Subcutaneous preadipocyte (primary cell): ENCODE measurements around a stretch of chr1.

DNA sequence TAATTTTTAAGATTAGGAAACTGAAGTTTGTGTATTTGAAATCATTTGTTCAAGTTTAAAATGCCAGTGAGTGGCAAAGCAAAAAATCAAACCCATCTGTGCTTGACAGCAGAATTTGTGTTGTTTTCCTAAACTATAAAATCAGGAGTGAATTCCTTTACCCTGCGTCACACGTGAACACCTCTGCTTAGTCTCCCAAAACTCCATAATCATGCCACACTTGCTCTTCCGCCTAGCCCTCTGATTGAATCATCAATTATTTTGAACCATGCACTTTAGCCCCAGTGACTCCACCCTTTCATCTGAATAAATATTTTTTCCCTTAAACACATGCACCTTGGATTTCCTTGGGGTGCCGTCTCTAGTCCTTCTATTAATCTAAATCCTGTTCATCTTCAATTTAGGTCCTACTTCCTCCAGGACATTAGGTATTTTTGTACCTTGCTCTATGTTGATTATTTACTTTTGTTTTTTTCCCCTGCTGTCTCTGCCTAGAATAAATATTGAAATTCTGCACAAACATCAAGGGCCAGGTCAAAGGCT lies 9.7 kb upstream of the CYP2J2 start:
- CAGE, long polyA plus RNA, result no peak

GRCh38 chr1:59967096-59967725 lies 40.6 kb upstream of the CYP2J2 start:
- CAGE, long polyA plus RNA, result no peak

DNA sequence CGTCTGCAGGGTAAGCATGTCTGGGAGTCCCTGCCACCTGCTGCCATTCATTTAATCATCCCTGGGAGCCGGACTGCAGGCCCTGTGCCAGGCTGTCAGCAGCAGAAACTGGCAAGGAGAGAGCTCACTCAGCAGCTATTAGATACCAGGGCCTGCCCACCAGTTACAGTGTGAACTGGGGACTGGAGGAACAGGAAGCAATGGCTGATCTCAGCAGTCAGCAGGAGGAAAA lies 75.7 kb upstream of the C1orf87 start:
- CAGE, long polyA plus RNA, result no peak

- CAGE, long polyA plus RNA, result no peak
These were observed 442.5 kb upstream of the NFIA start for GRCh38 chr1:60639702-60640400.

- CAGE, long polyA plus RNA, result no peak
These were observed 98.0 kb upstream of the NFIA start for GRCh38 chr1:60984337-60984707.

- CAGE, long polyA plus RNA, result no peak
These were observed 92.6 kb upstream of the NFIA start for GRCh38 chr1:60989797-60990211.

DNA sequence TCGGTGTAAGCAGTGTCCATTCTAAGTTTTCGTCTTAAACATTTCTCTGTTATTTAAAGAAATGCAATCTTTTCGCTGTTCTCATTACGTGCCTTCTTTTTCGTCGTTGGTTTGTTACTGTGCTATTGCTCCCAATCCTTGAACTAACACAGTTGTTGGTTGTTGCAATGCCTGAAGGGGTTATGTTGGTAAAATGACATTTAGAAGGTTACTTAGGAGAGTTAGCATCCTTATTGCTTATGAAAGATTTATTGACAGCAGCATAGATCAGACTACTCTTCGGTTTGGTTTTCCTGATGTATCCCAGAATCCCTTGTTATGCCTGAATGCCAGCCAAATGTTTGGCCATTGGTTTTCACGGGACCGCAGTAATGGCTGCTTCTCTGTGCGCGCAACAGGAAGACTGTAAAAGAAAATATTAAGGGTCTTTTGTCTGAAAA lies 8.1 kb downstream of the NFIA start:
- CAGE, long polyA plus RNA, result no peak

DNA sequence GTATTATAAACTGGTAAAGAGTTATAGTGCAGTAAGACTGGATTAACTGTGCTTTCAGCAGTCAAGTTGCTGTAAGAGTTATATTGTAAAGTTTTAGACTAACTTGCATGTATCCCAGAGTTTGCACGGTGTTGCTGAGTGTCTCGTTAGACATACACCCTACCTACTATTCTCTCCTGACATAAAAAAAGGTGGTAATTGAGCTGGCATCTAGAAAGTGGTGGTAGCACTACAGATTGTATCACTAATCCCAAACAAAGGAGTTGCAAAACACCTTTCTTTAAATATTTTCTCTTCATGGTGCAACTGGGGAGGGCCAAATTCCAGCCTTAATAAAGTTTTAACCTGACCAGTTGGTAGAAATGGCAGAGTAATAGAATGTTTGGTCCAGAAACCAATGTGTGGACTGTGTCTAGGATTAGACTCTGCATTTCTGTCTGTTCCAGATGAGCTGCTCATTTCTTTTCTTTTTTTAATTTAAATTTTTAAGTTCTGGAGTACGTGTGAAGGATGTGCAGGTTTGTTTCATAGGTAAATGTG lies 40.0 kb downstream of the NFIA start:
- CAGE, long polyA plus RNA, result no peak

GRCh38 chr1:61123218-61123834 lies 41.0 kb downstream of the NFIA start:
- CAGE, long polyA plus RNA, result no peak

DNA sequence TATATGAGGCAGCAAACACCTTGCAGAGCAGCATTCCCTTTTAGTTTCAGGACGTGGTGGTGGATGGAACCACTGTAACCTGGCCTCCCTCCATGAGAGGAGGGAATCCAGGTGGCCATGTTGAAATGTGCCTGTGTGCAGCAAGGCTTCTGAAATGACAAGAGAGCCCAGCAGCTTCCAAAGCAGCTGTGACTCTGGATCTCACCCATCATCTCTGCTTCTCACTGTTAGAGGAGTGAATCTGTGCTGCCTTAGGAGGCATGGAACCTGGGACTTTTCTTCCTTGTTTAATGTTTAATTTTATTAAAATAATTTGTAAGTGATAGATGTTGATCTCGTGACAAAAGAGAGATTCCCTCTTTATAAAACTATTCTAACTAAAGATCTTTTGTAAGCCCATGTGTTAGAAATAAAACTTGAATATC lies 42.4 kb downstream of the NFIA start:
- CAGE, long polyA plus RNA, result no peak

- CAGE, long polyA plus RNA, result no peak
These were observed 91.4 kb downstream of the NFIA start for GRCh38 chr1:61173769-61174186.

DNA sequence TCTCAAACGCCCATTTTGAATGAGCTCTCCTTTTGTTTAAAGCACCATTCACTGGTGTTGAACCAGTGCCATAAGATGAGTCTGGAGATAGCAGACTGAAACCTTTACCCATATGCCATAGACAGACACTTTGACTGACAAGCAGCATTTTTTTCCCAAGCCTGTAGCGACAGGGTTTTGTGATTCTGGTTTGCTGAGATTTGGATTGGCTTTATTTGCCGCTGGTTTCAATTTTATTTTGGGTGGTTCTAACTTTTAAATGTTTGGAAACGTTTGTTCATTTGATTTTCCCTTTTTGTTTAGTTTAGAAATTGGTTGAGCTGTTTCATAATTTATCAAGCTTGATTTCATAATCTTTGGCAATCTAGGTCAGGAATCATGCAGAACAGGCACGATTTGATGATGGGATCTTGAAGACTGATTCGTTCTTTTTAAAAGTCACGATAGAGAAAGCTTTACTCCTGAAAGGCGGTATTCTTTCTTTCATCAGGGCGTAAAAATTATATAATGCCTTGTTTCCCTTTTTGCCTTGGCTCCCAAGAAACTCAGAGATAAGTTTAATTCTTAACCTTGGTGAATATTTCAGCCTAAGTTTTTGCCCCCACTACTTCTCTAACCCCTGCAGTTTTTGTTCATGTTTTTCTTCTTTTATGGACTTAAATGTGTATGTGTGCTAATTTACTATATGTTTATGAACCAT lies 144.8 kb downstream of the NFIA start:
- CAGE, long polyA plus RNA, result no peak

DNA sequence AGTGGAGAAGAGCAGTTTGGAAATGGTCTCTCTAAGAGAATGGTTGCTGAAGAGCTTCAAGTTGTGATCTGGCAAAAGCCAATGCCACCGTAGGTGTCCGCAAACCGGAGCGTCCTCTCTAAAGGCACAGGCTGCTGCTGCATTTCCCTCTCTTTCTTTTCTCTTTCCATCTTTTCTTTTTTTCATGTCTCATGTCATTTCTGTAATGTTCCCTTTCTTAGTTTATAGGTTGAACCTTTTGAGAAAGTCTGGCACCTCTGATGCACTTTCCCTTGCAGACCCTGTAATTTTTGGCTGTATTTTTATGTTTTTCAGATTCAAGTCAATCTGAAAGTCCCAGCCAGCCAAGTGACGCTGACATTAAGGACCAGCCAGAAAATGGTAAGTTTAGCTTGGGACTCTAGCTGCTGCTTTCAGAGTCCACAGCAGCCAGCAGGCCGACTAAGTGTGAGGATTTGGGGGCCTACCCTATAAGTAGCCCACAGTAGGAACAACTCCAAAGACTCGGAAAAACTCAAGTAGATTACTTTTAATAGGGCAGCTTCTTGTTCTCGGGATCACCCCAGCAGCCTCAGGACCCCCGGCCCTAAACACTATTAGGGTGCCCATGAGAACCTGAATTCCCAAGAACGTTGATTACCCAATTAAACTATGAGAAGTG lies 195.0 kb downstream of the NFIA start:
- CAGE, long polyA plus RNA, result no peak

GRCh38 chr1:61591642-61592295 lies 133.2 kb downstream of the TM2D1 start:
- CAGE, long polyA plus RNA, result no peak

DNA sequence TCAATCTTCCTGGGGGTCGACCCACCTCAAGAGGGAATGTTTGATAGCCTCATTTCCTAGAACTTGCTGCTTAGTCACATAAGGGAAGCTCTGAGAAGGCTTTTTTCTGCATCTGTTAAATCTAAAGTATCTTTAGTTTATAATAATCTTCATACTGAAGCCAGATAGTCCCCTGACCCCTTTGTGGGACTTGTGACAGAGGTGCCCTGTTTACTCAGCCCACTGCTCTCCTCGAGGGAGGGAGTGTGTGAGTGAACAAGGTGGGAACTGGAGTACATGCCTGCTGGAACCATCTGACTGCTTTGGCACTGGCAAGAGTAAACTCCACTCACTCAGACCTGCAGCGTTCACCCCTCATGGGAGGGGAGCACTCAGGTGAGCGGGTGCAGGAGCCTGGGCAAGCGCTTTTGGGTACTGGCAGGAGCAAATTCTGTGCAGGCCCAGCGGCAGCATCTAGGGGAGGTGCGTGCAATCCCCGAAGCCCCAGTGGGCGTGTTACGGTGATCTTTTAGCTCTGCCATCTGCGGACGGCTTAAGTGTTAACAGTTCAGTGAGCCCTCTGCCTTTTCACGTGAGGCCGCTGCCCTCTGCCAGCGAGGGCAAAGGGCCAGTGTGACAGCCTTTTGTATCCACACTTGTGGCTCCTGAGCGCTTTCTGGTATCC lies 127.3 kb downstream of the PATJ start:
- CAGE, long polyA plus RNA, result no peak

- CAGE, long polyA plus RNA, result no peak
These were observed 11.4 kb upstream of the L1TD1 start for GRCh38 chr1:62183191-62183766.

DNA sequence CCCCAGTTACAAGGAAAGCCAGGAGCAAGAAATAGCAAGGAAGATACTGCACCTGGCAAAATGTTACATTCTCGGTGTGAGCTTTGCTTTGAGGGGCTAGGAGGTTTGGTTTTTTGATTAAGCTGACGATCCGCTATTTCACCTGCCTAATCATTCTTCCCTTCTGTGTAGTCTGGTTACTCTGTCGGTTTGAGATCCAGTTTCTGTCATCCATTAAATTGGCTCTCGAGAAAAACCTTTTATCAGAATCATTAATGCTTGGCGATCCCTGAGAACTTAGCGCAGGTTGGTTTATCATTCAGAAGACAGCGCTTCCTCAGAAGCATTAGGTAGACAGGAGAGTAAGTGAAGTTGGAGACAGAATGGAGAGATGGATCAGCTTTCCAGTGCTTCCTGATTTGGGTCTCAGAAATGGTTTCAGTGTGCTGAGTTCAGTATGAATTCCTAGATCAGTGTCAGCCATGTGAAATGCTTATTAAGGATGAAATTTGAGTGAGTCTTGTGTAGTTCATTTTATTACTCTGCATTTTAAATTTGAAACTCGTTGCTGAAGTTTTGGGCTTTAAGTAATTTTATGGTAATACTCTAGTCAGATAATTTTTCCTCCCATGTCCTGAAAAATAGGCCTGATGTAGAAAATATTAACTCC lies 1.3 kb downstream of the USP1 start:
- CAGE, long polyA plus RNA, result no peak

DNA sequence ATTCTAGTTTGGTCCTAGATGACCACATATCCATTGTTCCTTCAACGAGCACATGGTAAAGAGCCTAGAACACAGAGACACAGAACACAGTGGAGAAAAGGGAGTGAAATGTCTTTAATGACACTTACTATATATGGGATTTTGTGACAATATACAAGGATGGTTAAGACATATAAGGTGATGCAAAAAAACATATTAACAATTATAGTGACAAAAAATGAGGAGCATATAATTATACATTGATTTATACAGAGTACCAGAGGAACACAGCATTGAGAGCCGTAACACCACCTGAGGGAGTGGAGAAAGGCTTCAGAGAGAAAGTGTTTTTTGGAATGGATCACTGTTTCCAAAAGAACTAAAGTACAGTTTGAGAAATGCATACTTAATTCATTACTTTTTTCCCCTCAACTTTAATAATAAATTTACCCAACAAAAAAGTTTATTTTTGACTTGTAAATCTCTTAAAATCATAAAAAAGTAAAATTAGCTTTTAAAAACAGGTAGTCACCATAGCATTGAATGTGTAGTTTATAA lies 479 bp upstream of the ANGPTL3 start:
- CAGE, long polyA plus RNA, result no peak

DNA sequence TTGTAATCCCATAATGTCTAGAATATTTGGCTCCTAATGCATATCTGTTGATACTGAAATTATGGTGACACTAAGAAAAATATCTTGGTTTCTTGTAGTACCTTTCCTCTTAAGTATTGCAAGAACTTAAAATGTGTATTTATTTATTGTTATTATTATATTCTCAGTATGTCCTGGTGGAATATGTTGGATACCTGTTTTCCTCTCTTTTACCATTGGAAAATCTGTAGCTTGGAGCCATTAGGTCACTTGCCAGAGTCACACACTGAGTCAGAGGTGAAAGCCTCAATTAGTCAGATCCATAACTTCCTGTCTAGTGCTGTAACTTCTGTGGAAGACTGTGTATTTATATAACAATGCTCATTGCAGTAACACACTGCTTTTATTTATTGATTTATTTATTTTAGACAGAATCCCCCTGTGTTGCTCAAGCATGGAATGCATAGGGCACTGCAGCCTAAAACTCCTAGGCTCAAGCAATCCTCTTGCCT lies 1.2 kb upstream of the DOCK7 start:
- CAGE, long polyA plus RNA, result no peak

- CAGE, long polyA plus RNA, result no peak
These were observed 37.5 kb upstream of the ATG4C start for GRCh38 chr1:62746492-62746817.